ENCODE measurements around a stretch of chr12.

DNA sequence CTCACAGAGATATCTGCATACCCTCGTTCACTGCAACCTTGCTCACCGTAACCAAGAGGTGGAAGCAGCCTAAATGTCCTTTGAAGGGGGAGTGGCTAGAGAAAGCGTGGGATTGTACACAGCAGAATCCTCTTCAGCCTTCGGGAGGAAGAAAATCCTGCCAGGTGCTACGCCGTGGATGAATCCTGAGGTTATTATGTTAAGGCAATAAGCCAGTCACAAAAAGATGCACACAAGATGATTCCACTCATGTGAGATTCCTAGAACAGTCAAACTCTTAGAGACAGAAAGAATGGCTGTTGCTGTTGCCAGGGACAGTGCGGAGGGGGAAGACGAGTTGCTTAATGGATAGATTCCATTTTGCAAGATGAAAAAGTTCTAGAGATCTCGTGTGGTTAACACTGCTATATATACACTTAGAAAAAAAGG lies 39.6 kb upstream of the SFSWAP start:
- PRO-cap = no peak

GRCh38 chr12:131710406-131710937 lies 418 bp upstream of the SFSWAP start:
- PRO-cap = bidirectional peak, plus-strand start at chr12:131711095, minus-strand start at chr12:131710841

GRCh38 chr12:131737009-131737465 lies 26.1 kb downstream of the SFSWAP start:
- PRO-cap = no peak

GRCh38 chr12:131757442-131757864 lies 46.6 kb downstream of the SFSWAP start:
- PRO-cap = no peak

DNA sequence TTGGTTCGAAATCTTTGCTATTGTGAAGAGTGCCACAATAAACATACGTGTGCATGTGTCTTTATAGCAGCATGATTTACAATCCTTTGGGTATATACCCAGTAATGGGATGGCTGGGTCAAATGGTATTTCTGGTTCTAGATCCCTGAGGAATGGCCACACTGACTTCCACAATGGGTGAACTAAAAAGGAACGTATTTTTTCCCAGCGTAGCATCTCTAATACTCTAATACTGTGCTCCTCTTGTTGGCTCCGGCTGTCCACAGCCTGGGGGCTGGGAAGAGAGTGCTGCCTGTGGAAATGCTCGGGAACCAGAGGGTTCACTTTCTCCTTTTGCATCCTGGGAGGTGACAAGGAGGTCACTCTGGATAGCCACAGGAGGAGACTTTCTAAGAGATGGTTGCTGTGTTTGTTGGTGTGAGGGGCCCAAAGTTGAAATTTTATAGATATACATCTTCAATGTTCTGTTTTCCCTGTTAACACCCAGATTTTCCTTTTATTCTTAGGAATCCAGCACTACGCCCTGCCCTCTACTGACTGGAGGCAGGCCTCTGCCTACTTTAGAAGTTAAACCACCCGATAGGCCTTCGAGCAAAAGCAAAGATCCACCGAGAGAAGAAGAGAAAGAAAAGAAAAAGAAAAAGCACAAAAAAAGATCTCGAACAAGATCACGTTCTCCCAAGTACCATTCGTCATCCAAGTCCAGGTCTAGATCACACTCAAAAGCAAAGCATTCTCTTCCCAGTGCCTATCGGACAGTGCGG lies 50.5 kb upstream of the MMP17 start:
- PRO-cap = no peak

- PRO-cap = unidirectional peak, plus-strand start at chr12:131852174
Measured at GRCh38 chr12:131851814-131852416, 23.7 kb downstream of the MMP17 start.

GRCh38 chr12:131930270-131930562 lies 1.1 kb downstream of the PUS1 start:
- PRO-cap = no peak

DNA sequence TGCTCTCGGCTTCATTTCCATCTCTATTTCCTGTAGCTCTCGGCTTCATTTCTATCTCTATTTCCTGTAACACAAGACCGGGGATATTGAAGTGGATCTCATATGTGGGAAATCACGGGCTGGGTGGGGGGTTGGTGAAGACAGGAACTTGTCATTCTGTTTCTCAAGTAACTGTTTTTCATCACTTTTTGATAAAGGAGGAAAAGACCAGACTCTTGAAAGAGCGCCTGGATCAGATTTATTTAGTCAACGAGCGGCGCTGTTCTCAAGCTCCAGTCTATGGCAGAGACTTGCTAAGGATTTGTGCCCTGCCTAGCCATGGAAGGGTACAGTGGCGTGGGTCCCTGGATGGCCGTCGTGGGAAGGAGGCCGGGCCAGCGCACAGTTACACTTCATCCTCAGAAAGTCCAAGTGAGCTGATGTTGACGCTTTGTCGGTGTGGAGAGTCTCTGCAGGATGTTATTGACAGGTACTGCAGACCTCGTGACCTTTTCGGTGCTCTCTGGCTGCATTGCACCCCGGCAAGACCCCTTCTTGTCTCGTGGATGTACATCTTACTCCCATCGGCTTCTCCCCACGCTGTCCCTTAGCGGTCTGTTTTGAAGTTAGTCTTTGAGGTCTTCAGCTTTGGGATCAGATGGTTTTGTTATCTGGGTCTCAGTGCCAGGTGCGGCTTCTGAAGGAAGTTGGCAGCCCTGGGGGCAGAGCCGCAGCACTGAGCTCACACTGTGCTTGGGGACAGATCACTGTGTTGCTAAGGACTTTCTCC lies 78.3 kb downstream of the EP400 start:
- PRO-cap = no peak

DNA sequence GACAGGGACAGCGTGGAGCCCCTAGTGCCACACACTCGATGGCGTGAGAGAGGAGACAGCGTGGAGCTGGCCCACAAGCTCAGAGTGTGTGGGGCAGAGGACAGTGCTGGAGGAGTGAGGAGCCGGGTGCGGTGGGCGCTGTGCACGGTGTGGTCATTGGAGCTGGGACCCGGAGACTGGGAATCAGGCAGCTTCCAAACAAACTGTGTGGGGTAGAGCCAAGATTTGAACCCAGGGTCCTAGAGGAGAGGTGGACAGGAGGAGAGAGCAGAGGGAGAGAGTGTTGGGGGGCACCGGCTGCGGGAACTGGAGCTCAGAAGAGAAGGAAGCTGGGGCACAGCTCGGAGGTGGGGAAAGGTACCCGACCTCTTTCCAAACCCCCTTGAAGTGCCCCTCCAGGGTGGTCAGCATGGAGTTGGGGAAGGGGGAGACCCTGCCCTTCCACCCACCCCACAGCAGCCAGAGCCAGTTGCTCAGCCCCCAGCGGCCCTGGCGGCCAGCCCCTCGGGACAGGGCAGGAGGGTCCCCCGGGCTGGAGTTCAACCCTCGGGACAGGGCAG lies 91.0 kb downstream of the NOC4L start:
- PRO-cap = no peak

DNA sequence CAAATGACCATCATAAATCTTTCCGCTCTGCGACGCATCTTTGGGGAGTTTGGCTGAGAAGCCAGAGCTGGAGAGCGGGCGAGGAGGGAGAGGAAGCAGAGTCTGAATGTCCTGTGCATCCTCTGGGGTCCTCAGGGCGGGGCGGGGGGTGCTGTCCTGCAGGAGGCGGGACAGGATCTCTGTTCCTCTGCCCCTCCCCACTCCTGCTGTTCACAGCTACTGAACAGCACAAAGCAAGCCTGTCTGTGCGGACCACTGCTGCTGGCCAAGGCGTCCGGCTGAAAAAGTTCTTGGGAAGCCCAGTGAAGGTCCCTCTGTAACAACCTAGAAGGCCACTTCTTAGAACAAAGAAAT lies 14.4 kb upstream of the GALNT9 start:
- PRO-cap = no peak

DNA sequence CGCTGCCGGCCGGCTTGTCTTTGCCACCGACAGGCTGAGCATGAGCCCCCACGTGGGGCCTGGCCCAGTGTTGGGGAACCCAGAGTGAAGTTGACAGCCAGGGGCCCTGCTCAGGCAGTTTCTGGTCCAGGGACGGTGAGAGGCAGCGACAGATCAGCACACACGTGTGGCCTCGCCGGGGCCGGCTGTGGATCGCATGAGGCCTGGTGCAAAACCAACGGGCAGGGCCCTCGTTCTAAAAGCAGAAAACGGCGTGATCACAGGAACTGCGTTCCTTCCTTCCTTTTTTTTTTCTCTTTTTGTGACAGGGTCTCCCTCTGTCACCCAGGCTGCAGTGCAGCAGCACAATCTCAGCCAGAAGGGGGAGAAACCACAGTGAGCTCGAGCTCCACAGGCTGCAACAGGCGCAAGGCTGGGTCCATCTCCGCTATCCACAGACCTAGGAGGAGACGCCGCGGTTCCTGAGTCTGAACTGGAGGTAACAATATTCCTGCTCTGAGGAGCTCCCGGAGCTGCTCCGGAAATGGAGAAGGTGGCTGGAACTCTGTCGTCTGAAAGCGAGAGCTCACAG lies 50.5 kb upstream of the FBRSL1 start:
- PRO-cap = no peak

DNA sequence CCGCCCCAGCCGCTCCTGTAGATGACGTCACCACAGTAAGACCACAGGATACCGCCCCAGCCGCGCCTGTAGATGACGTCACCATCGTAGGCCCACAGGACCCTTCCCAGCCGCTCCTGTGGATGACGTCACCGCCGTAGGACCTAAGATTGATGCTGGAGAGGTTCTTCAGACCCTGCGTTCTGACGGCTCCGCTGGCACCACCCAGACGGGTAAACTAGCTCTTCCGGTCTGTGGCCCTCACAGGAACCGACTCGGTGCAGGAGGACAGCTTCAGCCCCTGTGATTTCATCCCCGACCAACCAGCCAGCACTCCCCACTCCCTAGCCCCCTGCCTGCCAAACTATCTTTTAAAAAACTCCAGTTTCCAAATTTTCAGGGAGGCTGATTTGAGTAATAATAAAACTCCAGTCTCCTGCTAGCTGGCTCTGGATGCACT lies 43.7 kb upstream of the FBRSL1 start:
- PRO-cap = bidirectional peak, plus-strand start at position 171 of the sequence, minus-strand start outside the sequence; unidirectional peak, plus-strand start at position 245 of the sequence

- PRO-cap = no peak
Measured at GRCh38 chr12:132491689-132492411, 1.9 kb downstream of the FBRSL1 start.

DNA sequence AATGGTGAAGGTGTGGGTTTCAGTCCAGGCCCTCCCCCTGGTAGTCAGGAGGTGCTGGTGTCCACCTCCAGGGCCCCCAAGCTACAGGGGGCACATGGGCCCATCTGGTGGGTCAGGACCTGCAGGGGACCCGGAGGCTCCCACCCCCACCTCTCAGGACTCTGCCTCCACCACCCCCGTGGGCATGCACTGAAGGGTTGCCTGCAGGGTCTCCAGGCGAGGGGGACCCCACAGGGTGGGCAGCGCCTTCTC lies 21.0 kb downstream of the FBRSL1 start:
- PRO-cap = no peak

- PRO-cap = unidirectional peak, plus-strand start at chr12:132528620
Measured at GRCh38 chr12:132528511-132528984, 38.6 kb downstream of the FBRSL1 start.

- PRO-cap = no peak
Measured at GRCh38 chr12:132531802-132532480, 42.0 kb downstream of the FBRSL1 start.

DNA sequence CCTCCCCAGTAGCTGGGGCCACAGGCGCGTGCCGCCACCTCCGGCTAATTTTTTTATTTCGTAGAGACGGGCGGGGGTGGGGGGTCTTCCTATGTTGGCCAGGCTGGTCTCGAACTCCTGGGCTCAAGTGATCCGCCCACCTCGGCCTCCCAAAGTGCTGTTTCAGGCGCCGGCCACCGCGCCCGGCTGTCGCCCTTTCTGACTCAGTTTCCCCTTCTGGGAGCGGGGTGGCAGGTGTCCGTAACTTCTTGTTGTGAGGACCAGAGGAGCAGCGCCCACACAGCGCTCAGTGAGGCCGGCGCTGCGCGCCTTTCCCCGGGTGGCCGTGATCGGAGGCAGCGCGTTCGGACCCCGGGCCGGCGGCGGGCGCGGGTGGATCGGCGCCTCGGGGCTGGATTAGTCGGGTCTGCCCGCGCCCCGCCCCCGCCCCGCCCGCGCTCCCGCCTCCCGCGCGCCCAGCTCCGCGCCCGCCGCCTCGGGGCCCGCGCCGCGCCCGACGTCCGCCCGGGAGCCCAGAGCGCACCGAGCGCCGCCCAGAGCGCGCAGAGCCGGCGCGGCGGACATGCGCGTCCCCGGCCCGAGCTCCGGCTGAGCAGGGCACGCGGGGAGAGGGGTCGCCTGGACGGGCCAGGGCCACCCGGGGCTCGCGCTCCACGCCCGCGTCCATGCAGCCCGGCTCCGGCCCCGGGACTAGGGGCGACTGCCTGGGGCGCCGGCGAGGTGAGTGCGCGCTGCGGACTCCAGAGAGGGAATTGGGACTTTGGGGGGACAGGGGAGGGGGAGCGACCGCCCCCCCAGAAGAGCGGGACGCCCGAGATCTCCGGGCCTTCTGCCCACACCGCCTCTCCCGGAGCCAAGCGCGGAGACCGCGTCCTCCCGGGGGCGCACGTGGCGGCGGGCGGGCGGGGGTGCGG lies 50.6 kb downstream of the LRCOL1 start:
- PRO-cap = unidirectional peak, plus-strand start at position 499 of the sequence

GRCh38 chr12:132570131-132570847 lies 40.1 kb downstream of the LRCOL1 start:
- PRO-cap = no peak

DNA sequence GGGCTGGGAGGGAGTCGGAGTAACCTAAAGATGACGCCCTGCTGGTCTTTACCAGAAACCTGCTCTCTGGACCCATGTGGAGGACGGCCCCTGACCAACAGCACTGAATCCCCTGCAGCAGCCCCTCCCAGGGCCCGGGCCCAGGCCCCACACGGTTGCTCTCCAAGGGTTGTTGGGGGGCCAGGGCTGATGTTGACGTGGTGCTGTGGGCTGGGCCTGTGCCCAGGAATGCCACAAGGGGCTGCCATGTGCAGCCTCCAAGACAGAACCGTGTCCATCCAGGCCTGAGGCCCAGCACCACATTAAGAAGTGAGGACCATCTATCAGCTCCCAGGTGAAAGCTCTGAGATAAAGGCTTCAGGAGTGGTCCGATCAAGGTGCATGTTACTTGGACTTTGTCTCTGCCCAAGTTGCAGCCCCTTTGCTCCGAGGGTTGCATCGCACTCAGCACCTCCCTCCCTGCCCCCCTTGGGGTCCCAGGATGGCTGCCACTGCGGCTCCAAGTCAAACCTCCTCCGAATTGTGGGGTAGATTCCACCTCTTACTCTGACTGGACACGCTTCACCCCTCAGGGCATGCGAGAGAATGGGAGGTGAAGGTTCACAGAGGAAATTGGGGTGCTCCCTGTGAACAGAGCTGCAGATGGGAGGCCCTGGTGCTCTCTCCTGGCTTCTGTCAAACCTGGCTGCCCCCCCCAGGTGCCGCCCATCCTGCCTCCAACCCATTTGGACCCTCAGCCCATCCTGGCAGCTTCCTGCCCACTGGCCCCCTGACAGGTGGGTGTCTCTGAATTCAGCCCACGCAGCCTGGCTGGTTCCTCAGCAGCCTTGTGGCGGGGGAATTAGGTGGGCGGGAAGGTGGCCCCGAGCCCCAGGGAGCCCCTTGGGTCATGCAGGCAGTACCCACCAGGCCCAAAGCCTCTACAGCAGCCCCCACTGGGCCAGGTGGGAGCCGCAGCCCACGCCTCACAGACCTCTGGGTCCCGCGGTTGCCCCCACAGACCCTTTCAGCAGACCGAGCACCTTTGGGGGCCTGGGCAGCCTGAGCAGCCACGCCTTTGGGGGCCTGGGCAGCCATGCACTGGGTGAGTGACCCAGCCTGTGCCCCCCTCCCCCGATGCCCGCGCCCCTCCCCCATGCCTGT lies 29.3 kb downstream of the LRCOL1 start:
- PRO-cap = no peak

DNA sequence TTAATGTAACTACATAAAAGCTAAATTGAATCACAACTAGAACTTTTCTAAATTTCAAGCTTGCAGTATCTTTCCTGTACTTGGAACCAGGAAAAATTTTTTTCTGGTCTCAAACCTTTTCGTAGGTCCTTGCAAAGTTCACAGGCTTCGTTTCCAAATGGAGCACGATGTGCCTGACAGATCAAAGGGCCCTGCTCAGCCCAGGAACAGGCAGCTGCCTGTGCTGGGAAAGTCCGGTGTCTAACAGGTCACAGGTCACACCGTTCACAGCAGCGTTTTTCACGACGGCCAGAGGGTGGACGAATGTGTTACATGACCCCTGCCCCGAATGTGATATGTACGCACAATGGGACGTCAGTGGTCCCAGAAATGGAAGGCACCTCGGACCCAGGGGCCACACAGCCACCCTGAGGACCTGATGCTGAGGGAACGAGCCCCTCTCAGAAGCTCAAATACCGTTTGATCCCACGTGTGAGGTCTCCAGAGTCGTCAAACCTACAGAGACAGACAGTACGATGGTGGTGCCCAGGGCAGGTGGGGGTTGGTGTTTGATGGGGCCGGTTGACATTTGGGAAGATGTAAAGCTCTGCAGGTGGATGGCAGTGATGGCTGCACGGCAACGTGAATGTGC lies 1.5 kb downstream of the LRCOL1 start:
- PRO-cap = no peak

All from paraaortic lymph node (tissue), 1 donor.